ENCODE measurements around a stretch of chr6.

DNA sequence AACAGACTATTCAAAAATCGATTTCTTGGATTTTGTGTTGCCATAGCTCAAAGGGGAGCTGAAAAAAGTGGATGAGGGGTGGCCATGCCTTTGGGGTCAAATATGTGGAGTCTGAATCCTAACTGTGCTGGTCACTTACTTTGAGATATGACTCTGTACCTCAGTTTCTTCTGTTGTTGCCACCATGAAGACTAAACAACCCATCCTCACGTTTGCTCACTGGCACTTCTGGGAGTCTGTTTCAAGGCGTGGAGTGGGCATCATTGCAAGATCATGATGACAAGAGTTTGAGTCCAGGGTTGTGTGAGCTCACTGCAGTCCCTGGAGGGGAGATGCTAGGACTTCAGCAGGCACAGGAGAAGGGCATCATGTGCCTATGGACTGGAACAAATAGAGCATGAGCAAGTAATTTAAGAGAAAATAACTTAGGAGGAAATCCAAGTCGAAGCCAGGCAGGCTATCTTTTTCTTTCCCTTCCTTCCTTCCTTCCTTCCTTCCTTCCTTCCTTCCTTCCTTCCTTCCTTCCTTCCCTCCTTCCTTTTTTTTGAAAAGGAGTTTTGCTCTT lies 33.5 kb downstream of the CD83 start:
- PRO-cap, result no peak
- RAMPAGE, long total RNA, 4 experiments, result no peak in any of the 4 experiments

GRCh38 chr6:14276830-14277455 lies 159.4 kb downstream of the CD83 start:
- PRO-cap, result no peak
- RAMPAGE, long total RNA, 4 experiments, result no peak in any of the 4 experiments

- PRO-cap, result no peak
- RAMPAGE, long total RNA, 4 experiments, result no peak in any of the 4 experiments
Measured at GRCh38 chr6:14722749-14723287, 523.1 kb upstream of the JARID2 start.

DNA sequence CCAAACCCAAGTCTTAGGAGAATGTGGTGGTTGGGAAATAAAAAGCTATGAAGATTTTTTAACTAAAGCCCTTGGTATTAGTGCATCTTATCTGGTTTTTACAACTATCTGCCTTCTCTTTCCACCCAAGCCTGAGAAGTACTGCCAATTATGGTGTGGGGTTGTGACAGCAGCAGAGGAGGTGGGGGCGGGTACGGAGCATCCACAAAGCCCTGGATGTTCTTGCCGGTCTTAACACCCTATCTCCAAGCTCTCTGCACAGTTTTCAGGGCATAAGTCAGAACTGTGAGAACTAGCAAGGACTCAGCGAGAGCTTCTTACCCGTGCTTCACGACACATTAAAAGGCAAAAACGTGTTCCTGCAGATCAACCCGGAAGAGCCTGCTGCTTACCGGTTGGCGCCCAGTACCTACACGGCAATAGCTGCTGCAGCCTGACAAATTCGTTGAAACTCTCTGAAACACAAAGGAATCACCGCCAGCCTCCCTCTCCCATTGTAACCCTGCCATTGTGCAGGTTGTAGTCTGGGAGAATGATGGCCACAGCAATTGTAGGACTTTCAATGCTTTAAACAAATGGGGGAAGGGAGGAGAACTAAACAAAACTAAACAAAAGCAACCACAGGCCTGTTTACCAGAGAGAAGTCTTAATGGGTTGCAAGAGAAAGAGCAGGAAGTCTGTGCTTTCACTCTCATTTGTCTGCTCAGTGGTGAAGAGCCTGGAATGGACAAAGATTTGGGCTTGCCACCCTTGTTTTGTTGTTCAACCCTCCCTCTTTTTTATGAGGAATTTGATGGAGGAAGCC lies 461.1 kb upstream of the JARID2 start:
- PRO-cap, result no peak
- RAMPAGE, long total RNA, 4 experiments, result no peak in any of the 4 experiments

DNA sequence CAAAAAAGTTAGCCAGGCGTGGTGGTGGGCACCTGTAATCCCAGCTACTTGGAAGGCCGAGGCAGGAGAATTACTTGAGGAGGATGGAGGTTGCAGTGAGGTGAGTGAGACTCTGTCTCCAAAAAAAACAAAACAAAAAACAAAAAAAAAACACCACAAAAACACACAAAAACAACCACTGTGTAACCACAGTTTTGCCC lies 8.9 kb downstream of the JARID2 start:
- PRO-cap, result no peak
- RAMPAGE, long total RNA, 4 experiments, result no peak in any of the 4 experiments

GRCh38 chr6:15258733-15260038 lies 13.3 kb downstream of the JARID2 start:
- PRO-cap, result no peak
- RAMPAGE, long total RNA, 4 experiments, result start-site peak on the plus strand in 1 of 4 experiments, at chr6:15259326-15259340 at its widest, 7 reads per replicate

DNA sequence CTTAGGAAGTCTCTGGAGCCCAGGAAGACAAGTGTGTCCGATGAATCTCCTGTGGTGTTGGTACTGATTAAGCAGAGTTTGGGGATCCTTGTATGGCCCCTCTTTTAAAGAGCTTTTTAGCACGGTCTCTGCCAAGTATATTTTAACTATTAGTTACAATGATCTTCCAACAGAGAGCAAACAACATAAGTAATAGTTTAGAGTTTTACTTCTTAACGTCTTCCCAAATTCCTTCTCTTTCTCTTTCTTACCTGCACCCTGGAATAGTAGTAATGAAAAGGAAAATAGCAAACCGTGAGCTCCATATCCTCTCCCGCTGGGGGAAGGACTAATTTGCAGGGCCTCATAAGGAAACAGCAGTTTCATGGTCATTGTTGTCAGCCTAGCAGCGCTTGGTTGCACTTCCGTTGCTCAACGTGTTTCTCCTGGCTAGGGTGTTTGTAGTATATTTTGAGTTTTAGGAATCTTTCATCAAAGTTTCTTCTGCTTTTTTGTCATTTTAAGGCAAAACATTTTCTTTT lies 20.3 kb downstream of the JARID2 start:
- PRO-cap, result no peak
- RAMPAGE, long total RNA, 4 experiments, result no peak in any of the 4 experiments

- PRO-cap, result no peak
- RAMPAGE, long total RNA, 4 experiments, result no peak in any of the 4 experiments
Measured at GRCh38 chr6:15303952-15304602, 58.2 kb downstream of the JARID2 start.

DNA sequence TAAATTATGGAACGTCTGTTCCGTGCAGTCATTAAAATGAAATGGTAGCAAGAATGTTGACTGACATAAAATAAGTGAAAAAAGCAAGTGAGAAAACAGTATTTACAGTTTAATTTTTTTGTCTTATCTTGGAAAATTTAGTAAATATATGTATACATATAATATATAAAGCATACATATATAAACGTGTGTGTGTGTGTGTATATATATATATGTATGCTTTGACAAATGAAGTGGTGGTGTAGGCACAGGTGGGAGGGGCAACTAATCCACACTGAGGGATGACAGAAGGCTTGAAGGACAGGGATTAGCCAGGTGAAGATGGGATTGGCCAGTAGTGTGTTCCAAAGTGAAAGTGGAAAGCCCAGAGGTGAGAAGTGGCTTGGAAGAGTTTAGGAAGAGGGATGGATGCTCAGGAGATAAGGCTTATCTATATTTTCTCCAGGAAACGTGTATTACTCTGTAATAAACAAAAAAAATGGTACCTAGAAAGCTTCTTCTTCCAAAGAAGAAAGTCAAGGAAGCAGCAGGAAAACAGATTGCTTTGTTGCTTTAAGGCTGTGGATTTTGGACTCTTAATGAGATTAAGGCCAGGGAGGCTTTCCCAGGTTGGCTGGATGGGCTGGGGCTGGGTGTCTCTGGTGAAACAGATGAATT lies 63.7 kb downstream of the JARID2 start:
- PRO-cap, result no peak
- RAMPAGE, long total RNA, 4 experiments, result no peak in any of the 4 experiments

DNA sequence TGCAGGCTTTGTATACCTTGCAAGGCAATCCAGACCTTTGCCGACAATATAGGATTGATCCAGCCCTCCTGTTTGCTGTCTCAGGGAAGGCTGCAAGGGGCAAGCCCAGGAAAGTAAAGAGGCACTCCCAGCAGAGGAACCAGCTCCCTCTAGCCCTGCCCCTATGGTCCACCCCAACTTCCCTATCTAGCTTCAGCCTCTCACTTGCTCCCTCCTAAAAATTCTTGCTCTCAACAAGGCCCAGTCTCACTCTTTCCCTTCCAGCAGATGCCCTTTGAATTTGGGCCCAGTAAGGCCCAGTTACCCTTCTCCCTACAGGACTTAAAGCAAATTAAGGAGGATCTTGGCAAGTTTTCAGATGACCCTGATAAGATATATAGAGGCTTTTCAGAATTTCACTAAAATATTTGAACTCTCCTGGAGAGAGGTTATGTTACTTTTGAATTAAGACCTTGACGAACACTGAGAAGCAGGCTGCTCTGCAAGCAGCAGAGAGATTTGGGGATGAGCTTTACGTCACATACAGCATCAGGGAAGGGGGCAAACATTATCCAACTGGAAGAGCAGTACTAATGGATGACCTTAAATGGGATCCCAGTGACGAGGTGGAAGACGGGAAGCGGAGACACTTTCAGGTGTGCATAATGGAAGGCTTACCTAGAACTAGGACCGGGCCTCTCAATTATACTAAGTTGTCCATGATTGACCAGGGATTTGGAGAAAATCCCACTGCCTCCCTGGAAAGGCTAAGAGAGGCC lies 92.8 kb downstream of the JARID2 start:
- PRO-cap, result no peak
- RAMPAGE, long total RNA, 4 experiments, result no peak in any of the 4 experiments

DNA sequence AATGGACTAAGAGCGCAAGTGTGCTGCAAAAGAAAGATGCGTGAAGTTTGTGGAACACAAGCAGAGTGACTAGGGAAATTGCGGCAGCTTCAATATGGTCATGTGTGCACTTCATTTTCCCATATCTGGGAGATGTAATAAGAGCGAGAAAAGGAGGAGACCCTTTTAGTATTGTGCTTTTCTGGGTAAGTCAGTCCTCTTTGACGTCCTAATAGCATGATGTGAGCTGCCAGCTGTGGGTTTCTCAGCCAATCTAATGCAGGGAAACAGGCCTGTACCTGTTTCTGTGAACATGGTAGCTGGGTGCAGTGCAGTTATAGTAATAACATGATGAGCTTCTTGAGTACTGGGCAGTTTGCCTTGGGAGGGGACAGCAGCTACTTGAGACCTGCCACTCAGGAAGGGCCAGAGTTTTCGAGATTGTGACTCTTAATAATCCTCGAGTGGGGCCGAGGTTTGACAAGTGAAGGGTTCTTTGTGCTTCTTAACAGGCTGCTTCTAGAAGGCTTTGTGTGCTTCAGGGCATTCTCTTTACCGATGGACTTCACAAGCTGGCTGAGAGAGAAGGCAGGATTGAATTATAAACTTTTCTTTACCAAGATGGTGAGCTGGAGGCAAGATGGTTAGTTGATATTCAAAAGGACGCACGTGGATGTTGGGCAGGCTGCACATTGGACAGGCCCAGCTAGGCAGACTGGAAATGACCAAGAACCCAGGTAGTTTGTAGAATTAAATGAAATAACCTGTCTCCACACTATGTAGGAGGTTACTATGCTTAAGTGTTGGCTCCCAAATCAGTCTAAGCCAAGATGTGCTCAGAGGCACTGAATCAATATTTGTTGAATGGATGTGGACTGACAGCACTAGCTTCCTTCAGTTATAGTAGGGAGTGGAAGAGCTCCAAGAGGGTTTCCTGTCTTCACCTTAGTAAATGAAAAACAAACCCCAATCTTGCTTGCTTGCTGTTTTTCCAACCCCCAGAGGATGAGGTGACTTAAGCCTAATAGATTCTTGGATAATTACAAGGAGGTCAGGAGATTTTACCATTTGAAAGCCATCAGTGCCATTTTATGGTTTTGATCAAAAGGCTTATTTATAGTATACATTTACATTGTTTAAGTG lies 180.3 kb downstream of the JARID2 start:
- PRO-cap, result no peak
- RAMPAGE, long total RNA, 4 experiments, result no peak in any of the 4 experiments

DNA sequence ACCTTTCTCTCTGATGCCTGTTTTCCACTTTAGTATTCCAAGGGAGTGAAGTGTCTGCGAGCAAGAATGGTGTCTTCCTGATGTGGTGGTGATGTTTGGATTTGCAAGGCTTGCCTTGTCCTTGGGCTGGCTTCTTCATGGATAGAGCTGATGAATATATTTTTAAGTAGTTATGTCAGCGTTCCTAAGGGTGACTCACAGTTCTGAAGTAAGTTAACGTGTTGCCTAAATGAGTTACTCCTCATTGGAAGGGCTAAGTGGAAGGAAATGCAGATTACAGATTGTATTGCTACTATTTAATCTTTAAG lies 197.2 kb downstream of the JARID2 start:
- PRO-cap, result no peak
- RAMPAGE, long total RNA, 4 experiments, result no peak in any of the 4 experiments

DNA sequence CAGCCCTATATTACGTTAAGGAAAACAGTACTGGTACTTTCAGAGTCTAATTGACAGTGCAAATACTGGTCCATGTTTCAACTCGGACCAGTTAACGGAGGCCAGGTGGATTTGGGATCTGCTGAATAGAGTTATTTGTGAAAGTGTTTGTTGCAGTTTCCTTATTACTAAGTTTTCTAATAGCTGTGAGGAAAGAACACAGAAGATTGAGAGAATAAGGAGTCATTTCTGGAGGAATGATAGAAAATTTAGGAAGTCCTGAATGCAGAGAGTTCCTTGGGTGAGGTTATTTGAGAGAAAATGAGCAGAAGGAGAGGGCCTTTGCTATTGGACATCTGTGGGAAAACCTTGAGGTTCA lies 206.7 kb downstream of the JARID2 start:
- PRO-cap, result no peak
- RAMPAGE, long total RNA, 4 experiments, result no peak in any of the 4 experiments

- PRO-cap, result no peak
- RAMPAGE, long total RNA, 4 experiments, result start-site peak on the plus strand in 1 of 4 experiments, at chr6:15468512-15468621 at its widest, 5 reads per replicate
Measured at GRCh38 chr6:15468312-15468891, 194.4 kb downstream of the DTNBP1 start.

- PRO-cap, result no peak
- RAMPAGE, long total RNA, 4 experiments, result start-site peak on the plus strand in 1 of 4 experiments, at chr6:15501001-15501258 at its widest, 5 to 6 reads per replicate
Measured at GRCh38 chr6:15500754-15501849, 161.7 kb downstream of the DTNBP1 start.

GRCh38 chr6:15503824-15504527 lies 158.9 kb downstream of the DTNBP1 start:
- PRO-cap, result no peak
- RAMPAGE, long total RNA, 4 experiments, result start-site peak on the plus strand in 1 of 4 experiments, at chr6:15504393-15504528 at its widest, 6 reads per replicate

GRCh38 chr6:15522063-15522580 lies 140.7 kb downstream of the DTNBP1 start:
- PRO-cap, result no peak
- RAMPAGE, long total RNA, 4 experiments, result no peak in any of the 4 experiments

DNA sequence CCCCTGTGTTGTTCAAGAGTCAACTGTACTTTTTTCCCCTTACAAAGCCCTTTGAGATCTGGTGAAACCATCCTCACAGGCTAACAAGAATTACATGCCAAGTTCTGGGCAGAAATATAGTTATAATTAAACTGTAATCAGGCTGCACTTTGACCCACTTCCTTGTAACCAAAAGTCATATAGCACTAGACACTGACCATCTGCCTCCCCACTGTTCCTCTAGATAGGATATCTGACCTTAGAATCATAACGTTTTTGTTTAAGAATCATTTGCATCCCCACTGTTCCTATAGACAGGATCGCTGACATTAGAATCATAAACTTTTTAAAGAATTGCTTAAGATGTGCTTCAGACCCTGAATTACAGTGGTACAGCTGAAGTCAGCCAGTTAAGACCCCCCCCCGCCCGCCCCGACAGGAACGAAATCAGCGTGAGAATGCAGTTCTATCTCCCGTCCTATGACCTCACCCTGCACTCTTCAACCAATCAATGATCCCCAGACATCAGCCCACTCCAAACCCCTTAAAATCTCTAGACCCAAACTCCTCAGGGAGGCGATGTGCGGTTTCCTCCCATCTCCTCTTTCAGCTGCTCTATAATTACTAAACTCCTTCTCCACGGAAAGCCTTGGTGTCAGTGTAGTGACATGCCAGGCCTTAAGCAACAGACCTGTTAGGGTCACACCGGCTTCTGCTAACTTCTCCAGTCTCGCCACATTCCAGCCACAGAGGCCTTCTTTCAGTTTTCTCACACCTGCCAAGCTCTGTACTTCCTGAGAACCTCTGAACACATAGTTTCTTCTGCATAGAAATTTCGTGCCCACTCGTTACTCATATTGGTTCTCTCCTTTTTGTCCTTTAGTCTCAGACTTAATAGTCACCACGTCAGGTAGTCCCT lies 93.6 kb downstream of the DTNBP1 start:
- PRO-cap, result no peak
- RAMPAGE, long total RNA, 4 experiments, result no peak in any of the 4 experiments

DNA sequence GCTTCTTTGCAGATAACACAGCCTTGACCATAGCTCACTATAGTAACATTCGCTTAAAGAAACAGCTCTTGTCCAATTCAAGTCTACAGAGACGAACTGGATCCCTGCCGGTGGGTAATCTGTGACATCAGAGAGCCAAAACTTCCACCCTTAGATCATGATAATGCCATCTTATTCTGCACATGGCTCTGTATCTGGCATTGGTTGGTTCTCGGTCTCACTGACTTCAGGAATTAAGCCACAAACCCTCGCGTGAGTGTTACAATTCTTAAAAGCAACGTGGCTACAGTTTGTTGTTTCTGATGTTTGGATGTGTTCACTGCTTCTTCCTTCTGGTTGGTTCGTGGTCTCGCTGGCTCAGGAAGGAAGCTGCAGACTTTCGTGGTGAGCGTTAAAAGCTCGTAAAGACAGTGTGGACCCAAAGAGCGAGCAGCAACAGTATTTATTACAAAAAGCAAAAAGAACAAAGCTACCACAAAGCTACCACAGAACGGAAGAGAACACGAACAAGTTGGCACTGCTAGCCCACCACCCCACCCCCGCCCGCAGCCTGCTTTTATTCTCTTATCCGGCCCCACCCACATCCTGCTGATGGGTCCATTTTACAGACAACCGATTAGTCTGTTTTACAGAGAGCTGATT lies 51.0 kb downstream of the MYLIP start:
- PRO-cap, result no peak
- RAMPAGE, long total RNA, 4 experiments, result no peak in any of the 4 experiments

- PRO-cap, result no peak
- RAMPAGE, long total RNA, 4 experiments, result no peak in any of the 4 experiments
Measured at GRCh38 chr6:16236190-16236543, 2.2 kb upstream of the GMPR start.